Neural cell (in vitro differentiated cells): ENCODE measurements around the genes TXNRD2, TANGO2, KLHL22 and RIMBP3B.

- RAMPAGE, long total RNA, result no peak
Measured at GRCh38 chr22:19719429-19720391, 3.6 kb upstream of the GP1BB start.

GRCh38 chr22:19772391-19773466, 12.2 kb downstream of the TBX1 start:
- RAMPAGE, long total RNA, result no peak

GRCh38 chr22:19849524-19850701, 4.8 kb downstream of the GNB1L start:
- RAMPAGE, long total RNA, result no peak

DNA sequence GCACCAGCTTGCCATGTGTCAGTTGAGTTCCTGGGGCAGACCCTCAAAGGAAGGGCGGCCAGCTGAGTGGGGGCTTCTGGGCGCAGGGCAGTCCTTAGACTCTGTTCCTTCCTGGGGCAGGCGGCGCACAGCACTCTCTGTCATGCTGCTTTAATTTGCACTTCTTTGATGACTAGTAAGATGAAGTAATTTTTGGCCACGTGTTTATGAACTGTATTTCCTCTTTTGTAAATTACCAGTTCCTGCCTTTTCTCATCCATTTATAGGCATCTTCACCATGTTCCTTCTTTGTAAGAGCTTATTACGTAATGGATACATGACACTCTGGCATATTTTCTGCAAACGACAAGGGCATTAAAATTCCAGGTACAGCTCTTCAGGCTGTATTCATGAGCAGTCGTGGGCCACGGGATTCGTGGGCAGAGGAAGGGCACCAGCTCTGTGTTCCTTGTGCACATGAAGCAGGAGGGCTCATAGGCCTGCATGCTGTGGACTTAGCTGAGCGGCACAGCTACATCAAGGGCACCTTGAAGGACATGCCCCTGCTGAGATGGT, 32.3 kb upstream of the GNB1L start:
- RAMPAGE, long total RNA, result no peak

DNA sequence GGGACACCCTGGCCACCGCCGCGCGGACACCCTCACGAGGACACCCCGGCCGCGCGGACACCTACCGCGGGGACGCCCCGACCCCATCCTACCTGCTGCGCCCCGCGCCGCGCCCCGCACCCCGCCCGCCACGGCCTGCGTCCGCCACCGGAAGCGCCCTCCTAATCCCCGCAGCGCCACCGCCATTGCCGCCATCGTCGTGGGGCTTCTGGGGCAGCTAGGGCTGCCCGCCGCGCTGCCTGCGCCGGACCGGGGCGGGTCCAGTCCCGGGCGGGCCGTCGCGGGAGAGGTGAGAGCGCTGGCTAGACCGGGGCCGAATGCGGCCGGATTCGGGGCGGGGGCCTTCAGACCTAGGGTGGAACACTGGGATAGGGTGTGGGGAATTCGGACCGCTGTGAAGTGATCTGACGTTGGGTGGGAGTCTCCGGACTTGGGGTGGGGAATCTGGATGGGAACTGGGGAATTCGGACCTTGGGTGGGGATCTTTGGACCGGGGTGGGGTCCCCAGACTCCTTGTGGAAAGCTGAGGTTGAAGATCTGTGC, at the start of gene TXNRD2:
TXNRD2 (minus strand) TSS at position 210 of the 543 bp plus-strand sequence.
- RAMPAGE, long total RNA, result no peak

DNA sequence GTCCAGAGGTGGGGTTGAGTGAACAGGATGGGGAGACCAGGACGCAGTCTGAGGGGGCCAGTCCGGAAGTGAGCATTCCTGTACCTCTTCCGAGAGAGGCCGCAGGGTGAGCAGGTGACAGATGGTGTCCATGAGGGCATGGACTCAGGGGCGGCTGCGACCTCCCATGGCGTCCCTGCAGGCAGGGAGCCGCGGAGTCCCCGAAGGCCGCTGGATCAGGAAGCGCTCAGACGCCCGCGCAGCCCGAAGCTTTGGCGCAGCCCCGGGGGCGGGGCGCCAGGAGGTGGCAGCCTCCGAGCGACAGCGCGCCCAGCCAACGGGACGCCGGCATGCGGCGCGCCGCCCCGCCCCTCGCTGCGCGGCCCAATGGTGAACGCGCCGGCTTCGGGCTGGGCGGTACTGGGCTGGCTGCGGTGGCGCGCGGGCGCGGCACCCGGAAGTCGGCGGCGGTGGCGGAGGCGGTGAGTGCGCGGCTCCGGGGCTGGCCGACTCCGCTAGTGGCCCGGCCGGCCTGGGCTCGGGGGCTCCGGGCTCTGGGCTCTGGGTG, at the start of gene TANGO2:
TANGO2 (plus strand) TSS at position 437 of the 547 bp plus-strand sequence.
- RAMPAGE, long total RNA, result start-site peak on the plus strand centred at position 444 of the sequence, 30 bp wide, 53 and 73 reads in 2 replicates

DNA sequence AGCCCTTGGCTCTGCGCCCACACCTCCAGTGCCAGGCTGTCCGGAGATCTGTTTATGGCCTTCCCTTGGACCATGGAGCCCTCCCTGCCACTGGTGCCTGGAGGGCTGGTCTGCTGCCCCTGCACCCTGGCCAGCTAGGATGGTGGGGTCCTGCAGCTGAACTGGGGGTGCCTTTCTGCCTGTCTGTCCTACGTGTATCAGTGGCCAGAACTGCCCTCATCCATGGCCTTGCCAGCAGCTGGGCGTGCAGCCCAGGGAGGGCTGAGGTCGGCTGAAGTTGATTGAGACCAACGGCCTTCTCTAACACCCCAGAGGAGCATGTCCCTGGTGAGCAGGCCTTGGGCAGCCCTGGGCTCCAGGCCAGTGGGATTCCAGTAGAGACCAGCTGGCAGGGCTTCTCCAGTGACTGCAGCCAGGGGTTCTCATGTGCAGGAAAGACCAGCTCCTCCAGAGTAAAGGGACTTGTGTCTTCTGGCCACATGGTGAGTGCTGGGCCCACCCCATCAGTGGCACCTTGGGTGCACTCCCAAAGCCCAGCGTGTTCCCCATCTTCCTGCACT, 12.4 kb downstream of the TANGO2 start:
- RAMPAGE, long total RNA, result no peak

- RAMPAGE, long total RNA, result no peak
Measured at GRCh38 chr22:20089769-20090447, 9.9 kb downstream of the DGCR8 start.

DNA sequence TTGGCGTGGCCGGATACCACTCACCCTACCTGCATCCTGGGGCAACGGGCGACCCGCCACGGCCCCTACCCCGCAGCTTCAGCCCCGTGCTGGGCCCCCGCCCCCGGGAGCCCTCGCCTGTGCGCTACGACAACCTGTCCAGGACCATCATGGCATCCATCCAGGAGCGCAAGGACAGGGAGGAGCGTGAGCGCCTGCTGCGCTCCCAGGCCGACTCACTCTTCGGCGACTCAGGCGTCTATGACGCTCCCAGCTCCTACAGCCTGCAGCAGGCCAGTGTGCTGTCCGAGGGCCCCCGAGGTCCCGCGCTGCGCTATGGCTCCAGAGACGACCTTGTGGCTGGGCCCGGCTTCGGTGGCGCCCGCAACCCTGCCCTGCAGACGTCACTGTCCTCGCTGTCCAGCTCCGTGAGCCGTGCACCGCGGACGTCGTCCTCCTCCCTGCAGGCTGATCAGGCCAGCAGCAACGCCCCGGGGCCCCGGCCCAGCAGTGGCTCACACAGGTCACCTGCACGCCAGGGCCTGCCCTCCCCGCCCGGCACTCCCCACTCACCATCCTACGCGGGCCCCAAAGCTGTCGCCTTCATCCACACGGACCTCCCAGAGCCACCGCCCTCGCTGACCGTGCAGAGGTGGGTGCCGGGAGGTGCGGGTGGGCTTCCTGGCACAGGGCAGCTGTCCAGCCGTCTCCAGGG, 7.6 kb downstream of the CCDC188 start:
- RAMPAGE, long total RNA, result no peak

DNA sequence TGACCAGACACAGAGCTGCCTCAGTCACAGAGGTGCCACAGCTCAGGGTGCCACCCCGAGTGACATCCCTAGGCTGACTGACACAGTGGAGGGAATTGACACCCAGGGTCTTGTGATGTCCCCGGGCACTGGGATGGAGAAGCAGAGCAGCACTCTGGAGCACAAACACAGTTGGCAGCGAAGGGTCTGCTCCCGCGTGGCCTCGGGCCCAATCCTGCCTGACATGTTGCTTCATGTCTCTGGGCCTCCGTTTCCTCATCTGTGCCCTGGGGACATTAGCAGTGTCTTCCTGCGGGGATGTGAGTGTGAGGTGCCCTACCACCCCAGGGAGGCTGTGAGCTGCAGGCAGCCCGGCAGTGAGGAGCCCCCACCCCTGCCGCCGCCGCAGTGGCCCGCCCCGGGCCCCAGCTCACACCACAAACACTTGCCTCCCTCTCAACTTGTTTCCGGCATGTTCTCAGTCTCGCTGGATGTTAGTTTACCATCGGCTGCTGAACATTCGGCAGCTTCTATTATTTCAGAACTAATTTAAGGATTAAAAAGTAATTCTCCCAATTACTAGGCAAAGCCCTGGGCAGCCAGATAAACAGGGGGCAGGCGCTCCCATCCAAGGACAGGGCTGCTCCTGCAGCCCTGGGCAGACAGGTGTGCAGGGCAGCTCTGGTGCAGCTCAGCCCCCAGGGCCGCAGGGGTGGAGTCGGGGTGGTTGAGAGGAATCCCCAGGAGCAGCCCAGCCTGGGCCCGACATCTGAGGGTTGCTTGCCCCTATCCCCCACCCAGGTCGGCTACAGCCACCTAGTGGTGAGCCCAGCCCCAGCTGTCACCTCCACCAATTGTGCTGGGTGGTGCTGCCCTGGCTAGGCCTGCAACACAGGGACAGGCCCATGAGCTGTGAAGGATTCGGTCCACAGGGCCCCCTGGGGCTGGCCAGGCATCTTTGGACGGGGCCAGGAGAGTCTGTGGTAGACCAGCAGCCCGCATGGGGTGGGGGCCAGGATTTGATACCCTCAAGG, 29.9 kb downstream of the RTN4R start:
- RAMPAGE, long total RNA, result no peak

DNA sequence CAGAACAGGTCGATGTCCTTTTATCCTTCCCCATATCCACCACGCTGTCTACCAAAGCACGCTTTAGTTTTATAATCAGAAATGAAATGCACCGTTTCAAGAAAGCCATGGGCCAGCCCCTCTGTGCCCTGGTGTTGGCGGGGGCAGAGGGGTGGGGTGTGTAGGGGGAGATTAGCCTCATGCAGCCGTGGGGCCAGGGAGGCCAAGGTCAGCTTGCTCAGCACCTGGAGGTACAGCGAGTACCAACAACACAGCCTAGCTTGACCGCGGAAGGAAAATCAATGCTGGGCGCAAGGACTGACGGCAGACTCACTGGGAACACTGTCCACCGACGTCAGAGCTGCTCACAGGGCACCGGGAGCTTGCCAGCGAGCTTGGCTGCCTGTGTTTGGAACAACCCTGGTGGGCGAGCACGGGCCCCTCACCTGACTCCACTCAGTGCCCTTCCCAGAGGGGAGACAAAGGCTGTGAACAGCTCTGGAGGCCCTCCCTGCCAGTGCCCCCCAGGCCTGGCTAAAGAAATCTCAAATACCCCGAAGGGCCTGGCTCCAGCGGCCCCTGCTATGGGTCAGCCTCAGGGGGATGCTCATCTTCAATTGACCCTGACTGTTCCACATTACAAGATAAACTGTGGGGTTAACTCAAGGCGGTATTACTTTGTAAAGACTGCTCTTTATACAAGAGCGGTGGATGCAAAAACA, 21.2 kb upstream of the RTN4R start:
- RAMPAGE, long total RNA, result no peak

GRCh38 chr22:20408124-20408580, 14.2 kb downstream of the ZNF74 start:
- RAMPAGE, long total RNA, result no peak

GRCh38 chr22:20495689-20496298, at the start of gene KLHL22:
TSS of gene KLHL22 (minus strand) at chr22:20495795.
- RAMPAGE, long total RNA, result start-site peak on the minus strand at chr22:20495777-20495797, 167 and 63 reads in 2 replicates; start-site peak on the plus strand at chr22:20495951-20496004, 54 and 27 reads in 2 replicates

- RAMPAGE, long total RNA, result no peak
Measured at GRCh38 chr22:20555060-20555826, 47.8 kb downstream of the MED15 start.

- RAMPAGE, long total RNA, result no peak
Measured at GRCh38 chr22:20584579-20585311, 77.3 kb downstream of the MED15 start.

DNA sequence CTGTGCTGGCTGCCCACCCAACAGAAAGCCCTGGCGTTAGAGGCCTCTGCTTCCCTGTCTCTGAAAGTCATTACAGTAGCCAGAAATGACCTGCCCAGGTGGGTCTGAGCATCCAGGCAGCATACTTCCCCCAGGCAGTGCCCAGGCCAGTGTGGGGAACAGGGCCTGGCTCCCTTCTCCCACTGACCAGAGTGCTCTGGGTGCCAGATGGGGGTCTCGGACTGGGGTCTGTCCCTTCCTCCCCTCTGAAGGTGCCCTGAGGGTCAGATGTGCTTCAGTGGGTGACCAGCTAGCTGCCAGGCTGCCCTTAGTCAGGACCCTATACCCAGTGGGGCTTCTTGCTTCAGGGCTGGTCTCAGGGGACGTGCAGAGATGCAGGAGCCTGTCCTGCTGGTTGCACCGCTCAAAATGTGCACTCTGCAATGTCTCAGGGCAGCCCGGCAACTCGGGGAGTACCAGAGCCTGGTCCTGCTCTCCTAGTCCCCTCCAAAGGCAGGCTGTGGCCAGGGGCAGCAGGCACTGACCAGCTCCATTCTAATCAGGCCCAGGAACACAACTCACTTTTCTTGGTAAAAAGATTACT, 80.6 kb downstream of the MED15 start:
- RAMPAGE, long total RNA, result no peak

- RAMPAGE, long total RNA, result no peak
Measured at GRCh38 chr22:20656724-20657018, 117.2 kb upstream of the SERPIND1 start.

DNA sequence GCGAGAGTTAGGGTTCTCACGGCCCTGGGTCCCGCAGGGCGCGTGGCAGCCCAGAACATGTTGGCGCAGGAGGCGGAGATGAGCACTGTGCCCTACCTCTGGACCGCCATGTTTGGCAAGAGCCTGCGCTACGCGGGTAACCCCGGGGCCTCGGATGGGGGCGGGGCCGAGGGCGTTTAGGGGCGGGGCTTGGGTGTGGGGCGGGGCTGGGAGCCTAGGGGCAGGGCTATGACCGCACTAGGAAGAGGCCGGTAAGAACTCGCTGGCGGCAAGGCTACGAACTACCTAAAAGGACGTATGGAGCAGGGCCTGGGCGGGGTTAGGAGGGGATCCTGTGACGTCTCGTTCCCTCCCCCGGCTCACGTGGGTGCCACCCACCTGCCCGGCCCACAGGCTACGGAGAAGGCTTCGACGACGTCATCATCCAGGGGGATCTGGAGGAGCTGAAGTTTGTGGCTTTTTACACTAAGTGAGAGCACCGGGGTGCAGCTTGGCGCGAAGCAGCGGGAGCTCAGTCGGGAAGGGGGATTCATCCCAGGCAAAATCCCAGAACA, 2.8 kb upstream of the LZTR1 start:
- RAMPAGE, long total RNA, result no peak

DNA sequence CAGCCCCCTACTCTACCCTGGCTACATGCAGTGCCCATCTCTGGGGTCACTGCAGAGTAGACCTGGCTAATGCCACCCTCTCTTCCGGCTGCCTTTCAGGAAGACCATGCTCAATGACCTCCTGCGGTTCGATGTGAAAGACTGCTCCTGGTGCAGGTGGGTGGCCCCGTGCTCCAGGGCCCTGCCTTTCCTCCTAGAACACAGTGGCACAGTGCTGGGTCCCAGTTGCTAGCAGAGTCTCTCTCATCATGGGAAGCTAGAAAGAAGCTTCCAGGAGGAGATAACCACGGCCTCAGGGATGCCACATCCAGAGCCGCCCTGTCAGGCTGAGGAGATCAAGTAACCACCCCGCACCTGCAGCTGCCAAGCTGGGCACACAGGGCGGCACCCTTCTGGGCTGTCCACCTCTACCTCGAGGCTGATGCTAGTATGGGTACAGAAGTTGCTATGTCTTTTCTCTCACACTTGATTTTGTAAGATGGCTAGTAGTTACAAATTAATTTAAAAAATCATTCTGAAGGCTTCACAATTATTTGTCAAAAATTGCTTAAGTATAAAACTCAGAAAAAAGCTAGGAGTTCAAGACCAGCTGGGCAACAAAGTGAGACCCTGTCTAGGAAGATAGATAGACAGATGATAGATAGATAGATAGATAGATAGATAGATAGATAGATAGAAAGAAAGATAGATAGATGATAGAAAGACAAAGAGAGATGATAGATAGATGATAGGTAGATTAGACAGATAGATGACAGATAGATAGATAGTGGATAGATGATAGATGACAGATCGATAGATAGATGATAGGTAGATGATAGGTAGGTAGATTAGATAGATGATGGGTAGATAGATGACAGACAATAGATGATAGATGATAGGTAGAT, 3.9 kb downstream of the LZTR1 start:
- RAMPAGE, long total RNA, result no peak

DNA sequence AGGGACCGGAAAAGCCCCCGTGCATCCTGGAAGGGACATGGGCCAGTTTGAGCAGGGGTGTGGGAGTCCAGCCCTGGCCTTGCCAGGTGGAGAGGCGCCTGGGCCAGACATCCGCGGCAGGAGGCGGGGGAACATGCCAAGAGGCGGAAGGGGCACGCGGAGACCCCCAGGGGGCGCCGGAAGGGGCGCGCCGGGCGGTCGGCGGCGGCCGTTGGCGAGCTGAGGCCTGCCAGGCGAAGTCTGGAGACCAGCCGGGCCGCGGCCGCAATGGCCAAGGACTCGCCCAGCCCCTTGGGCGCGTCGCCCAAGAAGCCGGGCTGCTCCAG, at the start of gene RIMBP3B:
RIMBP3B (plus strand) TSS at position 160 of the 326 bp plus-strand sequence.
- RAMPAGE, long total RNA, result no peak